ENCODE results near the gene ZFYVE26.

DNA sequence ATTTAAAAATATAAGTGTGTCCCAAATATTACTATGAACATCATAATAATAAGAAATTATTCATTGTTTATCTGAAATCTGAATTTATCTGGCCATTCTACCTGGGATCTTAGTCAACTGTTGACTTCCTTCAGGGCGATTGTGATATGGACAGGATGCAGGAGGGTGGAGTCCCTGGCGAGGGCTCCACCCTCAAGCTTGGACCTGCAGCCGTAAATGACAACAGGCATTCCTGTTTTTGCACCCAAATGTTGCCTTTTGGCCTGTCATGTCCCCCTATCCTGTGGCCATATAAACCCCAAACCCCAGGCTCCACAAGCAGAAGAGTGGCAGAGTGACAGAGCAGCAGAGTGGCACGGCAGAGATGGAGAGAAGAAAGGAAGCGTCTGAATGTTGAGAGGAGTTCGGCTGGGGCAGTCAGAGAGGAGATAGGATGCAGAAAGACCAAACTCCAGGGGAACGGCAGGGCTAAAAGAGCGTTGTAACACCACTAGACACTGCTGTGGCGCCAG is 39.4 kb upstream of the FUT8 start:
- PRO-cap, result no peak

DNA sequence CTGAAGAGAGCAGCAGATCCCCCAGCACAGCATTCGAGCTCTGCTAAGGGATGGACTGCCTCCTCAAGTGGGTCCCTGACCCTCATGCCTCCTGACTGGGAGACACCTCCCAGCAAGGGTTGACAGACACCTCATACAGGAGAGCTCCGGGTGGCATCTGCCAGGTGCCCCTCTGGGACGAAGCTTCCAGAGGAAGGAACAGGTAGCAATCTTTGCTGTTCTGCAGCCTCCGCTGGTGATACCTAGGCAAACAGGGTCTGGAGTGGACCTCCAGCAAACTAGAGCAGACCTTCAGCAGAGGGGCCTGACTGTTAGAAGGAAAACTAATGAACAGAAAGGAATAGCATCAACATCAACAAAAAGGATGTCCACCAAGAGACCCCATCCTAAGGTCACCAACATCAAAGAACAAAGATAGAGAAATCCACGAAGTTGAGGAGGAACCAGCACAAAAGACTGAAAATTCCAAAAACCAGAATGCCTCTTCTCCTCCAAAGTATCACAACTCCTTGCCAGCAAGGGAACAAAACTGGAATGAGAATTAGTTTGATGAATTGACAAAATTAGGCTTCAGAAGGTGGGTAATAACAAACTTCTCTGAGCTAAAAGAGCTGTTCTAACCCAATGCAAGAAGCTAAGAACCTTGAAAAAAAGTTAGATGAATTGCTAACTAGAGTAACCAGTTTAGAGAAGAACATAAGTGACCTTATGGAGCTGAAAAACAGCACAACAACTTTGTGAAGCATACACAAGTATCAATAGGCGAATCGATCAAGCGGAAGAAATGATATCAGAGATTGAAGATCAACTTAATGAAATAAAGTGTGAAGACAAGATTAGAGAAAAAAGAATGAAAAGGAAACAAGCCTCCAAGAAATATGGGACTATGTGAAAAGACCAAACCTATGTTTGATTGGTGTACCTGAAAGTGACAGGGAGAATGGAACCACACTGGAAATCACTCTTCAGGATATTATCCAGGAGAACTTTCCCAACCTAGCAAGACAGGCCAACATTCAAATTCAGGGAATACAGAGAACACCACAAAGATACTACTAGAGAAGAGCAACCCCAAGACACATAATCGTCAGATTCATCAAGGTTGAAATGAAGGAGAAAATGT is 80.3 kb downstream of the GPHN start:
- PRO-cap, result no peak

DNA sequence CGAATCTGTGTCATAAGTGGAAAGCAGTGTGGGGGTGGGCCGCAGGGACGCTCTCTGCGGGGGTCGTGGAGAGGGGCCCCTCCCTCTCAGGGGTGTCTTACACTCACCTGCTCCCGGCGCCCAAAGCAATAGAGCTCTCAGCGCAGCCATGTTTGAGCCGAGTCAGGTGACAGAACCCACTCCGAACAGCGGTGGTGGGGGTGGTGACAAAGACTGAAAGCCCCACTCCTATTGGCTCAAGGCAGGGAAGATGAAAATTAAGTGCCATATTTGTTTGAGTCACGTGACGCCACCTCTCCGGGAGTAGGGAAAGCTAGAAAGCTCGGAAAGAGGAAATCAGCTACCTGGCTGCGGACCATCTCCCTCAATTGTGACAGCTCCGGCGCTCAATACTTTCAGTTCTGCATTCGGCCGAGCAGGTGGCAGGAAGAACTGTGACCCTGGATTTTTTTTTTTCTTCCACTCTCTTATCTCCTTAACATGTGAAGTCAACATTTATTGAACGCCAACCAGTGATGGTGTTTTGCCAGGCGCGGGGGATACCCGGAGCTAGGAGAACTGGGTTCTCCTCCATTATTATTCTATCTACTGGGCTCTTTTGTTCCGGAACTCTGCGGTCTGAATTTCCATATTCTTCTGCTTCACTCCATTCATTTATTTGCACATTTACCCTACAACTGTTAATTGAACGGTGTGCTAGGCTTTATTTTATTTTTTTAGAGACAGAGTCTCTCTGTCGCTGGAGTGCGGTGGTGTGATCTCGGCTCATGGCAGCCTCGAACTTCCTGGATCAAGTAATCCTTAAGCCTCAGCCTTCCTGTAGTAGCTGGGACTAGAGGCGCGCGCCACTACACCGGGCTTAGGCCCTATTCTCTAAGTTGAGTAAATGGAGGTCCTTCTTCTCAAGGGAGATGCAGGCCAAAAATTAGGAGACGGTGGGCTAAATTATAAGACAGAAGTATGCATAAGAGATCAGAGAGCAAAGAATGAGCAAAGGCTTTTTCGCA is at the start of gene ZFYVE26:
ZFYVE26 (minus strand) TSS at position 164 of the 1,007 bp plus-strand sequence.
- PRO-cap, result bidirectional peak, plus-strand start at position 306 of the sequence, minus-strand start at position 164 of the sequence

DNA sequence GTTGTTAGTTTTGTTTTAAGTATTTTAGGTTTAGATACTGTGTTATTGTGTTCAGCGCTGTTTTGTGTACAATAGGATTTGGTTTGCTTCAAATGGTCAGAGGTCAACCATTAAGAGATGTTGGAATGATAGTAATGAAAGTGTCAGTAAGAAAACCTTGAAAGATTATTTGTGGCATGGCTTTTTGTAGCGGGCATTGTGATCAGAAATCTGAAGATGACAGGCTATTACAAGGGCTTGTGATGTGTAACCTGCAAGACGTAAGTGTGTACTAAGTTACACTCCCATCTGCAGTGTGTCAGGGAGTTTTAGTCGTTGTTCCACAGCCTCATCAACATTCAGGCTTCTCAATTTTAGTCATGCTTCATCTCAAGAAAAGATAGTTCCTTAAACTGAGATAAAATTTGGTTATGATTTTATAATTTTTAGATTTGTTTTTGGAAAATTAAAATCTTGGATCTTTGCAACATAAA is 68.1 kb downstream of the RAD51B start:
- PRO-cap, result no peak

DNA sequence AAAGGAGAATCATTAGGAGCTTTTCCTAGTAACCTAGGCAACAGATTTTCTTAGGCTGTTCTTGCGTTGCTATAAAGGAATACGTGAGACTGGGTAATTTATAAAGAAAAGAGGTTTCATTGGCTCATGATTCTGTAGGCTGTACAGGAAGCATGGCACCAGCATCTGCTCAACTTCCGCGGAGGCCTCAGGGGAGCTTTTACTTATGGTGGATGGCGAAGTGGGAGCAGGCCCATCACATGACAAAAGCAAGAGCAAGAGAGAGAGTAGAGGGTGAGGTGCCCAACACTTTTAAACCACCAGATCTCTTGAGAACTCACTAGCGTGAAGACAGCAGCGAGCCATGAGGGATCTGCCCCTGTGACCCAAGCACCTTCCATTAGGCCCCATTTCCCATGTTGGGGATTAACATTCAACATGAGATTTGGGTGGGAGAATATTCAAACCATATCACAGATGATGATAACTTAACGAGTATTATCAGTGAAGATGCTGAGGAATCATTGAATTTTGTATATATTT is 97.6 kb downstream of the RAD51B start:
- PRO-cap, result no peak

GRCh38 chr14:67955414-67955966 is 135.9 kb downstream of the RAD51B start:
- PRO-cap, result no peak

DNA sequence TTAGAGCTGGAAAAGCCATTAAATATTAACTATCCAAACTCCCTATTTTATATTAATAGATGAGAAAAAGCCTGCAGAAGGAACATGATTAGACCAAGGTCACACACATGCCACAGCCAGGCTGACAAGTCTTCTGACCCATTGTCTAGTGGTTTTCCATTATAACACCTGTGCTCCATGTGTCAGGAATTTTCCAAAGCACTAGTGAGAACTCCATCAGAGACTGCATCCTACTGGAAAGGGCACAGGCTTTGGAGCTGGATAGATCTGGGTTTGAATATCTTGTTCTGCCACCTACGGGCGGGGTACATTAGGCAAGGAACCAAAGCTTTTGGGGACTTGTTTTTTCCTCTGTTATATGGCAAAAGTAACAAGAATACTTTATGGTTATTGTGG is 325.5 kb downstream of the RAD51B start:
- PRO-cap, result no peak

DNA sequence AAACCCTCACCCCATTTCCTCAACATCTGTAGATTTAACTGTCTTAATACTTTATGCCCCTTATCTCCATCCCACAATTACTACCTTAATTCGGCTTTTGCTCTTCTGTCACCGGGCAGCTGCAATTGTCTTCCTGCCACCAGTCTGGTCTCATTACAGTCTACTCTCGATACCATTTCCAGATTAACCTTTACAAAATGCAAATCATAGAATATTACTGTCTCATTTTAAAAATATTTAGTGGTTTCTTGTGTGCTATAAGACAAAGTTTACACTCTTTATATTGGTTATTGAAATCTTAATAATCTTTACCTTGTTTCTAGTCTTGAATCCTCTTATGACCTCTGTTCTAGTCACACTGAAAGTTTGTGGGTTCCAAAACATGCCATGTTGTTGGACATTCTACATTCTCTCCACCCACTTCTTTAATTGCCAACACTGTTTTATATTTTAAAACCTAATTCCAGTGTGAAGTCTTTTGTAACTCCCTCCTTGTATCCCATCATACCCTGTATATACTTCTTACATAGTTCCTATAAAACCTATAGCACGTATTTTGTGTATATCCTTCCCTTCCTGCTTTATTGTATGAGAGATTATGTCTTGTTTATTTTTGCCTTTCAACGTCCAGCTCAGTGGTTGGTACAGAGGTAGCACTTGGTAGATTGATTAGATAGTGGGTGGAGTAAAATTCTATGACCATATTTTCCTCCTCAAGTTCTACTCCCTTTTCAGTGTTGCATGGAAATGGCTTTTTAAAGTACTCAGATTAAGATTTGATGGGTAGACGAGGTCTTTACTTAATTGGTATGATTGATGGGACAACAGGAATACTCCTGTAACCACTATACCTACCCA is 347.5 kb downstream of the RAD51B start:
- PRO-cap, result no peak

- PRO-cap, result no peak
These were observed 449.1 kb downstream of the RAD51B start for GRCh38 chr14:68268701-68269129.

DNA sequence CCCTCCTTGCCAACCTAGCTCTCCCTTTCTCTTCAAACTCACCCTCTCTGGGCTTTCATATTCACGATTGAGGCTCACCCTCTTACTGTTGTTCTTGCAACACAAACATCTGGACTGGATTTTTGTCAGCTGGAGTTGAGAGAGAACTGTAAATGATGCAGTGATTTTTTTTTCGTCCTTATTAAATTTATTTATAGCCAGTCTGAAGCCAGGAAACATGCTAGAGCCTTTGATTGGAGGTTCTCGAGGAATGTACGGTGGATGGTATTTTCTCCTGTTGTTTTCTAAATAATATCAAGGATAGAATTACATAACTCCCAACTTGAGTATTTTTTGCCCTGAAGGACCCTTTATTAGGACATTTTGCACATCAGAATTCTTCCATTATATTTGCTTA is 485.0 kb downstream of the ZFP36L1 start:
- PRO-cap, result no peak

- PRO-cap, result no peak
These were observed 428.6 kb downstream of the ZFP36L1 start for GRCh38 chr14:68364207-68364821.

DNA sequence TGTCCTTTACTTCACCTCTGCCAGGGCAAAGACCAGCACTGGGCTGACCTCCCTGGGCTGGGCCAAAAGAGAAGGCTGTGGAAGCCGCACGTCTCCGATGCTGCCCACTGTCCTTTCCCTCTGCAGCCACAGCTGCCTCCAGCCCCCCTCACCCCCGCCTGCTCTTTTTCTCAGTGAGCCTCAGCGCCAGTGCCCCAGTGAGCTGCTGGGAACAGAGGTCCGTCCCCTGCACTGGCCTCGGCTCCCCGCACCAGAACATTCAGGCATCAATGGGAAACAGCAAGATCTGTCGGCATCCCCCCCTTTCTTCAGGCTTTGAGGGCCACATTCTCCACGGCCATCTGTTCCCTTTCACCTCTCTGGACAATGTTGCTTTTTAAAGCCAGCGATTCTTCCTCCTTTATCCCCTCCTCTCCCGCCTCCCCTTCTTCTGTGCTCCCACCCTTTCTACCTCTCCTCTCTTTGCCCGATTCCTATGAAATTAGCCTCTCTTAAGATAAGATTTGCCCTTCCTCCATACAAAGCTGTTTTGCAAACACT is 398.0 kb downstream of the ZFP36L1 start:
- PRO-cap, result unidirectional peak, plus-strand start at position 188 of the sequence

DNA sequence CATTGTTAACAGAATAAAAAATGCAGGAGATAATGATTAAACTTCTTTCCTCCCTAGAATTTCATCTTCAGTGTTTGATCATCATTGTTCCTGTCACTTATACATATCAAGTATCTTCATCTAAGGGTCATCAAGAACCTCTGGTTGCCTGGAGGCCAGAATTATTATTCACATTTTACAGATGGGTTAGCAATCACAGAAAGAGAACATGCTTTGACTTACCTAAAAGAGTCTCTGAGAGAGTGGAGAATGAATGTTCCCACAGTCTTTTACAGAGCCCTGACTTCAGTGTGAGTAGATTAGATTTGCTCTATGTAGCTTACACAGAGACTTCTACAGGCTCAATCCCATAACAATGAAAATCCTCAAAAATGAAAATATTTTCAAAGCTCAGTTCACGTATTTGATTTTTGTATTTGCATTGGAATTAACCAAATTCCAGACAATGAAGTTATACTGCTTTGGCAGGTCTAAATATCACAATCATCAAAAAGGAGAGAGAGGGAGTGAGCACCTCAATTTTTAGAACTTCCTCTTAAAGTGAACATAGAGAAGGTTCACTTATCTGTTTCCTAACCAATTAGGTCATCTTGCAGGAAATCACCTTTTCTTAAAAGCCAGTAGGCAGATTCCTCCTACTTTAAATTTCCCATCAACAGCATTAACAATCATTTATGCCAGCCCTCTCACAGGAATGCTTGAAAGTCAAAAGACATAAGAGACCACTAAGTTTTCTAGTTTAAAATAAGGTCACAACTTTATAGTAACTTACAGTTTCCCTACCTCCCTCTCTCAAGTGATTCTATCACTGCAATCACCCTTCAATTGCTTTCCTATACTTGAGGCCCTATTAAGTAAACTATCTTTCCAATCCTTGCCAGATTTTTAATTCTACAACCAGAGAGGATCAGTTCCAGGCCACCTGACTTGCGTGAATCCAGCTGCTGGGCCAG is 388.8 kb downstream of the ZFP36L1 start:
- PRO-cap, result no peak

DNA sequence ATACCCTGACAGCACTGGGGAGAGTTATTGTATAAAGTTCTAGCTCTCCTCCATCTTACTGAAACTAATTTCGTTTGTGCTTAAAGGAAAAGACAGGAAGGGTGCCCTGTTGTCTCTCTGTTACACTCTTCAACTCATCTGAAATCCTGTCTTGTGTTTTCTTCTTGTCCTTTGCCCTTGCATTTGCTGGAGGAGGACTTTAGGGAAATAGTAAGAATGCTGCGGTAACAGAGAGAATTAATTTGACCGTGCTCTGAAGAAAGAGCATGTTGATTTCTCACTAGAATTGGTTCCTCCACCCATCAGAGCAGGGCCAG is 341.5 kb downstream of the ZFP36L1 start:
- PRO-cap, result no peak

GRCh38 chr14:68451832-68452522 is 340.9 kb downstream of the ZFP36L1 start:
- PRO-cap, result no peak

DNA sequence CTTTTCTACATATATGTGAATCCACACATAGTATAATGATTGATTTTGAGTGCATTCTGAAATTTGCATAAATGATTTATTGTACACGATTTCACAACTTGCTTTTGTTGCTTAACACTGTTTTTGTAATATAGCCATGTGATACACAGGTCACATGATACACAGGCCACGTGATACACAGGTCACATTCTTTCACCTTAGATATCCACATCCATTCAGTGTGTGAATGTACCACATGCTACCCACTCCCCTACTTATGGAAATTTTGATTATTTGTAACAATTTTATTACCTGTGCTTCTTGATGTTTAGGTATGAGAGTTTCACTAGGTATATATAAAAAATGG is 319.0 kb downstream of the ZFP36L1 start:
- PRO-cap, result no peak

- PRO-cap, result no peak
These were observed 286.7 kb downstream of the ZFP36L1 start for GRCh38 chr14:68506076-68506669.

DNA sequence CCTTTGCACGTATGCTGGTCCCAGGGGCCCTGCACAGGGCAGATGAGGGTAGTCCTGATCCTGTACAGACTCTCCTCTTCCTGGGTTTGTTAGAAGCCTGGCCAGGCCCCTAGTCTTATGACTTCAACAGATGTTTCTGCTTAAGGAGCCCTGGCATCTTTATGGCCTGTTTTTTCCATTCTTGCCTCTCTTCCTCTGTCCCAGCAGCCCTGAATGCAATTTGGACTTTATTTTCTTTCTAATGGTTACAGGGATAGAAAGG is 203.4 kb downstream of the ZFP36L1 start:
- PRO-cap, result no peak

DNA sequence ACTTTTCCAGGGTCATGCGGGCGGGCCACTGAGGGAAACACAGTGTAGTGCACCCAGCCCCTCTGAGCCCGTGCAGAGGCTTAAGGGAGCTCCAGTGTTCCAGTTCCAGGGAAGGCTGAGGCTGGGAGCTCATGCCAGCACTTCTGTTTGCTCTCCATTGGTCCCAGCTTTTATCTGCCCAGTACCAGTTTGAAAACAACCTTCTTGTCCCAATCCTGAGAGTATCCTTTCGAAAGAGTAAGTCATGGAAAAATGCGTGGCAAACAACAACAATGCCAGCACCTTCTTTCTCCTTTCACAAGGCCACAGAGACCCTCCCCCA is 185.8 kb downstream of the ZFP36L1 start:
- PRO-cap, result no peak

DNA sequence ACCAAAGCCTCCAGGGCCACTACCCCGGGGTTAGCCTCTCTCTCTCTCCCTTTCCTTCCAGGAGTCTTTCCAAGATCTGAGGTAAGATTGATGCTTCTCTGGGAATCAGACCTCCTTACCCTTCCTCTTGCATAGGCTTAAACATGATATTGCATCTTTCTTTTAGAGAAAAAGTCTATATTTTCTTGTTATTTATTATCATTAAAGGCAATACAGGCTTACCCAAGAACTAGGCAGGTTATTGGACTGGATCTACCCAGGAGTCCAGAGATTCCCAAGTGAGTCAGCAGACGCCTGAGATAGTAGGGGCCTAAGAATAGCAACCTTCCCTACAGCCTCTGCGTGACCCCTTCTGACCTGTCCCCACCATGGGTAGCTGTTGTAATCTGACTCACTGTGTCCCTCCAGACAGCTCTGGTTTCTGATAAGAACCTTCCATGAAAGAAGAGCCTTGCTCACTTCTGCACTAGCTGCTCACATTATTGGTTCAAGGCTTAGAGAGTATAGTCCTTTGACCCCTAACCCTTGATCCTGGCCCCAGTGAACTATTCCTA is 172.8 kb downstream of the ZFP36L1 start:
- PRO-cap, result no peak

All from LUHMES (cell line).